Daoy (cell line): Measurements from ENCODE around the genes DOCK11, RNF113A and RHOXF2B.

DNA sequence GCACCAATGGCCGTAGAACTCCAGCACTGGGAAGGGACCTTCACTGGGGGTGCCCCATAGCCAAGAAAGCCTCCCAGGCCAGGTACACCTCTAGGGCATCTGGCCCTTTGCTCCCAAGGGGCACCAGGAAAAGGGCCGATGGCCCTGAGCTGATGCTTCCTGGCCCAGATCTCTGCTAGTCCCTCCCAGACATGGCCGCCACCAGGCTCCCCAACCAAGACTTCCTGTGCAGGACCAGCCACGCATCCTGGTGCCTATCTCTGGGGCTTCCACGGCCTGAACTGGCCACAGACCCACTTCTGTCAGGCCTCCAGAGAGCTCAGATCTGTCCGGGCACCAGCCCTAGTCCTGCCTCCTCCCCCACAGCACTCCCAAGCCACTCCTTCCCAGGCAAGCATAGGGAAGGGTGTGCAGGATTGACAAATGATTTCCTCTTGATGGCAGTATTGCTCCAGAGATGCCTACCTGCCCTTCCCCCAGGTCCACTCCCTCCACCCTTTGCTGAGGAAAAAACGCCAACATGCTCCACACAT lies 277.8 kb upstream of the AGTR2 start:
- RAMPAGE, long total RNA: no peak

DNA sequence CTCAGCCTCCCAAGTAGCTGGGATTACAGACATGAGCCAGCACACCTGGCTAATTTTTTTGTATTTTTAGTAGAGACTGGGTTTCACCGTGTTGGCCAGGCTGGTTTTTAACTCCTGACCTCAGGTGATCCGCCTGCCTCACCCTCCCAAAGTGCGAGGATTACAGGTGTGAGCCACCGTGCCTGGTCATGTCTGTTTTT lies 817.5 kb downstream of the KLHL13 start:
- RAMPAGE, long total RNA: no peak

DNA sequence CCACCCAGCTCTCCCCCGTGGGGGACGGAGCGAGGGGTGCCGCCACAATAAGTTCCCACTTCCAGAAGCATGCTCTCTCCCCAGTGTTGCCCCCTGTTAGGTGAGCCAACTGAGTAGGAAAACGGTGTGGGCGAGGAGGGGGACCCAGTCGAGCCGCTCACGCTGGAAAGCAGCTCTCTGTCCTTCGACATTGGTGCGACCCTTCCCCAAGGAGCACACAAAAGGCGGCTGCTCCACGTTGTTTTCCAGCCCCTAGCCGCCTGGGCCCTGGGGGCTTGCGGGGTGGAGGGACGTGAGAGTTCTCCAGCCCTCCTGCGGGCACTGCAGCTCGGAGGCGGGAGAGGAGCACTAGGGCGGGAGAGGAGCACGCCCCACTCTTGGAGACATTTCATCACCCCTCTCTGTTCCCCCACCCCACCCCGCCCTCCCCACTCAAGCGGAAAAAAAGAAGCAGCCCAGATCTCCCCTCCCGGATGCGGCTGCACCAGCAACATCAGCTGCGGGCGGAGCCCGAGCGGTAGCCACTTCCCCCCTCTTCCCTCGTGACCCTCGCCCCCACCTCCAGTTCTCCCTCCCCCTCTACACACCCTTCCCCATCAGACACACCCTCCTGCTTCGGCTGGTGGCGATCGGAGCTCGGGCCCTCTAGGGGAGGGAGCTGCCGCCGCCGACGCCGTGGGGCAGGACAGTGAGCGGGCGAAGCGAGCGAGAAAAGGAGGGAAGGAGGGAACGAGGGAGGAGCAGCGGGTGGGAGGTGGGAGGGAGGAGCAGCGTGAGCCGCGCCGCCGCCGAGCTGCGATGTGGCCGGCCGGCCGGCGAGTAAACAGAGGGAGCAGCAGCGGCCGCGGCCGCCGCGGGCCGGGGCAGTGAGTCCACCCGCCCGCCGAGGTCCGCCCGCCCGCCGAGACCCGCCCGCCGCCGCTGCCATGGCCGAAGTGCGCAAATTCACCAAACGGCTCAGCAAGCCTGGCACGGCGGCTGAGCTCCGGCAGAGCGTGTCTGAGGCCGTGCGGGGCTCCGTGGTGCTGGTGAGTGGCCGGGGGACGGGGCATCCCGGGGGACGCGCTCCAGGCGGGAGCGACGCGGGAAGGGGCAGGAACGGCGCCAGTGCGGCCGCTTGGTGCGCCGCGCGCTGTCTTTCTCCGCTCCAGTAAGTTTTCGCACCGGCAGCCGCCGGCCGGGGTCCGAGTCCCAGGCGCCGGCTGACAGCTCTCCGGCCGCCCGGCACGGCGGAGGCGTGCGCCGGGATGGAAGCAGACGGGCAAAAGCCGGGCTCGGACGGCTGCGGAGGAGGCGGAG lies at the start of gene DOCK11:
TSS of gene DOCK11 (plus strand) at position 770 of the 1,299 bp plus-strand sequence.
- RAMPAGE, long total RNA: no peak

DNA sequence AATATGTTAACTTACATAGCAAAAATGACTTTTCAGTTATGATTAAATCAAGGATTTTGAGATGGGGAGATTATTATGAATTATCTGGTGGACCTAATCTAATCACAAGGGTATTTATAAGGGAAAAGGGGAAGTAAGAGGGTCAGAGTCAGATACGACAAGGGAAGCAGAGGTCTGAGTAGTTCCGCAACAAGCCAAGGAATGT lies 1.1 kb upstream of the IL13RA1 start:
- RAMPAGE, long total RNA: no peak

DNA sequence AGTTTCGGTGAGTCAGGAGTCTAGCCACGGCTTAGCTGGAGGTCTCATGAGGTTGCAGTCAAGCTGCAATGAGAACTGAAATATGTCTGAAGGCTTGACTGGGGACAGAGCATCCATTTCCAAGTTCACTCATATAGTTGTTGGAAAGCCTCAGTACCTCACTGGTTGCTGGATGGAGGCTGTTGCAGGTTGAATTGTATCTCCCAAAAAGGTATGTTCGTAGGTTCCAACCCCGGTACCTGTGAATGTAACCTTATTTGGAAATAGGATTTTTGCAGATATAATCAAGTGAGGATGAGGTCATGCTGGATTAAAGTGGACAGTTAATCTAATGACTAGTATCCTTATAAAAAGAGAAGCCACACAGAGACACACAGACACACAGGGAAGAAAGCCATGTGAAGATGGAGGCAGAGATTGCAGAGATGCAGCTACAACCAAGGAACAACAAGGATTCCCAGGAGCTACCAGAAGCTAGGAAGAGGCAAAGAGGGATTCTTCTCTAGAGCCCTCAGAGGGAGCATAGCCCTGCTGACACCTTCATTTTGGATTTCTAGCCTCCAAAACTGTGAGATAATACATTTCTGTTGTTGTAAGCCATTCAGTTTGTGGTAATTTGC lies 41.0 kb downstream of the IL13RA1 start:
- RAMPAGE, long total RNA: no peak

GRCh38 chrX:118824257-118824797 lies 703 bp downstream of the ZCCHC12 start:
- RAMPAGE, long total RNA: no peak

GRCh38 chrX:118975810-118976599 lies 1.6 kb downstream of the LONRF3 start:
- RAMPAGE, long total RNA: no peak

- RAMPAGE, long total RNA: no peak
These were observed 14.2 kb downstream of the LONRF3 start for GRCh38 chrX:118988587-118989125.

- RAMPAGE, long total RNA: no peak
These were observed 41.2 kb downstream of the LONRF3 start for GRCh38 chrX:119015625-119016070.

DNA sequence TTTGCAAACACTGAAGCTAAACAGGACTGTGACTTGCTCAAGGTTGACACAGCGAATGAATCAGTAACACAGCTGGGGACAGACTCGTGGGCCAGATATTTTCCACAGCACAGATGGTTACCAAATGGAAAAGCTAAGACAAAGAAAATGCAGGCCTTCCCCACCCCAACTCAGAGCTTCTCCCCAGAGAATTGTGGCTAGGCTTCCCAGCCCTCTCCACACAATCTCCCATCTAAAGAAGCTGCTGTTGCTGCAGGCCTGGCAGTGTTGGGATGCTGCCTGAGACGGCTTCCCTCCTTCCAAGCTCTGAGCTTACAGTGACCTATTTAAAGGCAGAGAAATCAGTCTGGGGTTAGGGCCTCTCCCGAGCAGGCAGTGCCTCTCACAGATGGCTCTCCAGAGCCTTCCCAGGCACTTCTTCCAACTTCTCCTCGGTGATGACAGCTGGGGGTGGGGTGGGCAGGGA lies 46.5 kb upstream of the PGRMC1 start:
- RAMPAGE, long total RNA: no peak

DNA sequence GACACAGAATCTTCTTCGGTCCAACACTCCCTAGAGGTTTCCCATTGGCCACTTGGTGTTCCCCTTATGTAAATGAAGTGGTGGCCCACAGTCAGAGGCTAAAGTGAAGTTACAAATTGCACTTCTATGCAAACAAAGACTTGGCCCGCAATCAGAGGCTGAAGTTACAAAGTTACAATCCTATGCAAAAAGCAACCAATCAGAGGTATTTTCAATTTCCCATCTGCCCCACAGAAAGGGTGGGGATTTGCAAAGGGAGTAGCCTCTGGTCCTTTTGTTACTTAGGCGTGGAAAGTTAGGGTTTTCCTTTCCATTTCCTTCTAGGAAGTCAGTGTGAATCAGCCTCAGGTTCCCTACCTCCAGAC lies 35.7 kb upstream of the SLC25A43 start:
- RAMPAGE, long total RNA: no peak

GRCh38 chrX:119604608-119605214 lies 30.3 kb downstream of the UBE2A start:
- RAMPAGE, long total RNA: no peak

DNA sequence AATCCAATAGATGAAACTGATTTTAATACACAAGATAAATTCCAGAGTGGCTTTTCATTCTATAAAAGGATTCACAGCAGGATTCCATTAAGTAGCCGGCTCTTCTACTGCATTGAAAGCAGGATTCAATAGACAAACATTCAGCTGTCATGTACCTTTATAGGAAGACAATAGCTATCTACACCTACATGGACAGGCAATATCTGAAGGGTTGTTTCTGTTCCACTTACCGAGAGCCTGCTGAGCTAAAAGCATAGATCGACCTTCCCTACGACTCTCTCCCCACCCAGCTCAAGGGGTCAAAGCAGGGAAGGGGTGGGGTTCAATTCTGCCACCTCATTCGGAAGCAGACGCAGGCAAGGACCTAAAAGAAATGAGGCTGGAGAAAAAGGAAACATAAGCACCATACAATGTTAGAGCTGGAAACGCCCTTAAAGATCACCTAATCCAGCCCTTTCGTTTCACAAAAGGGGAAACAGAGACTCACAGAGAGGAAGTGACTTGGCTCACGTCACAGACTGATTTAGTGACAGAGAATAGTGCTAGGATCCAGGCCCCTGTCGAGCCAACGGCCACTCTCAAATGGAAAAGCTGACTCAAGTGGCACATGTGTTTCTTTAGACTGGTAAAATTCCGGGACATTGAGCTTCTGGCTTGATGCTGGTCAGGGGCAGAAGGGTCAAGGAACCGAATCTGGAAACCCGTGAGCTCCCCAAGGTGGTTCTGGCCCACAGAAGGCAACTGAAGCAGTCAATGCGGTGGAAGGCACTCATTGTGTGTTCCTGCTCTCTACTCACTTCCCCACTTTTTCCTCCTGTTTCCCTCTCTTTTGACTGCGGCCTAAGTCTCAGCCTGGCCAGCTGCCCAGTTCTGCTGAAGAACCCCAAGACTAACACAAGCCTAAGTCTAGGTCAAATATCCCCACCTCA lies 7.6 kb downstream of the SEPTIN6 start:
- RAMPAGE, long total RNA: no peak

- RAMPAGE, long total RNA: no peak
These were observed 30.4 kb upstream of the RPL39 start for GRCh38 chrX:119821679-119822281.

- RAMPAGE, long total RNA: start-site peak on the minus strand at chrX:119871675-119871719, 128 and 42 reads in 2 replicates; start-site peak on the plus strand at chrX:119871817-119871904, 416 and 109 reads in 2 replicates
These were observed at the start of gene RNF113A for GRCh38 chrX:119870850-119871970. Gene RNF113A (minus strand): TSS chrX:119871733.

DNA sequence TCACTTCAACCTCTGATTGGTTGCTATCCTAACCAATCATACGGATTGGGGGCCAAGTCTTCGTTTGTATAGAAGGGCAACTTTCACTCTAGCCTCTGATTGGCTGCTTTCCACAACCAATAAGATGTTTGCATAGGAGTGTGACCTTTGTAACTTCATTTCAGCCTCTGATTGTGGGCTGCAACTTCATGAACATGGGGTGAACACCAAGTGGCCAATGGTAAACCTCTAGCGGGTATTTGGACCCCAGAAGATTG lies 9.7 kb upstream of the AKAP14 start:
- RAMPAGE, long total RNA: no peak

GRCh38 chrX:120077589-120077880 lies at the start of gene RHOXF2B:
Gene RHOXF2B (minus strand): TSS chrX:120077690.
- RAMPAGE, long total RNA: no peak

- RAMPAGE, long total RNA: no peak
These were observed 830 bp downstream of the TMEM255A start for GRCh38 chrX:120310282-120310979.

GRCh38 chrX:120457510-120458302 lies 11.4 kb downstream of the LAMP2 start:
- RAMPAGE, long total RNA: no peak

- RAMPAGE, long total RNA: no peak
These were observed 105.2 kb upstream of the C1GALT1C1 start for GRCh38 chrX:120735104-120735441.